Breast epithelium (tissue), 2 donors: Measurements from ENCODE around the genes ANKRD18B, NUDT2, SIGMAR1 and PHF24.

DNA sequence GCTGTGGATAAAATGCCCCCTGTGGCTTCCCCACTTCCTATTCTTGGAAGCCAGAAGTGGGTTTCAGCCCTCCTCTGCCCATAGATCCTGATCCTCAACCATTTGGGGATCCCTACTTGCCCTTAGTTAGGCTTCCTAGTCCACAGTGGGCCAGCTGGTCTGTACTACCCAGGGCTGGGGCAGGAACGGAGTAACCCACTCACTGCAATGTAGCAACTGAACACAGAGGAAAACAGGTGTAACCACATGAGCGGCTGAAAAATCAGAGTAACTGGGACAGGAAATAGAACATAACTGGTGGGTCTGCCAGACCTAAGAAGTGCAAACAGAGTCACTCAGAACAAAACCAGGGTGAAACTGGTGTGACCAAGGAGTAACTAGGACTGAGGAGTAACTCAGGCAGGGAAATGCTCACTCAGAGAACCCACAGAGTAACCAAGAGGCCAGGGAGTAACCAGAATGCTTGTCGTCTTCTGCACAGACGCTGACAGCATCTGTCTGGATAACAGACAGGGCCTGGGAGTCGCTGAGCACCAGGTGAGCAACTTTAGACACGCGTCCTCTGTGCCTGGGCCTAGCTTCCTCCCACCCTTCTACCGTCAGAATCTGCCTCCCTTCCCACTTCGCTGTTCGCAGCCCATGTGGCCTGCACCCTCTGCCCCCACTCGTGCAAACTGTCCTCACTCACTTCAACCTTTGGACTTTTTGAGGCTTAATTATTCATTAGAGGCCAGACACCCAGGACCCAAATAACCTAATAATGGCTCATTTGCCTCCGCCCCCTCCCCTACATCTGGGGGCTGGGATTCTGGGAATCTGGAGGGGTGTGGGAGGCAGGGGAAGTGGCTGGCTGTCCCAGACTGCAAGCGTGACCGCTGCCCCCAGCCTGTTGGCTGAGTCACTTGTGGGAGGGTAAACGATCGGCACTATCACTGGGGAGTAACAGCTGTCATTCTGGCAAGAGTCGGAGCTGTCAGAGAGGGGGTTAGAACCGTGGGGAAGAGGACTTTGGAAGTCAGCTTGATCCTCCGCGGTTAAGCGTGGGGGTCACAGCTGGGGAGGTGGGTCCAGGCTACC lies 797 bp downstream of the AQP3 start:
- PRO-cap = no peak
- RAMPAGE, long total RNA, 2 experiments = no peak in any of the 2 experiments

GRCh38 chr9:33523884-33525053 lies at the start of gene ANKRD18B:
TSS of gene ANKRD18B (plus strand) at chr9:33524251.
- PRO-cap = no peak
- RAMPAGE, long total RNA, 2 experiments = no peak in any of the 2 experiments

DNA sequence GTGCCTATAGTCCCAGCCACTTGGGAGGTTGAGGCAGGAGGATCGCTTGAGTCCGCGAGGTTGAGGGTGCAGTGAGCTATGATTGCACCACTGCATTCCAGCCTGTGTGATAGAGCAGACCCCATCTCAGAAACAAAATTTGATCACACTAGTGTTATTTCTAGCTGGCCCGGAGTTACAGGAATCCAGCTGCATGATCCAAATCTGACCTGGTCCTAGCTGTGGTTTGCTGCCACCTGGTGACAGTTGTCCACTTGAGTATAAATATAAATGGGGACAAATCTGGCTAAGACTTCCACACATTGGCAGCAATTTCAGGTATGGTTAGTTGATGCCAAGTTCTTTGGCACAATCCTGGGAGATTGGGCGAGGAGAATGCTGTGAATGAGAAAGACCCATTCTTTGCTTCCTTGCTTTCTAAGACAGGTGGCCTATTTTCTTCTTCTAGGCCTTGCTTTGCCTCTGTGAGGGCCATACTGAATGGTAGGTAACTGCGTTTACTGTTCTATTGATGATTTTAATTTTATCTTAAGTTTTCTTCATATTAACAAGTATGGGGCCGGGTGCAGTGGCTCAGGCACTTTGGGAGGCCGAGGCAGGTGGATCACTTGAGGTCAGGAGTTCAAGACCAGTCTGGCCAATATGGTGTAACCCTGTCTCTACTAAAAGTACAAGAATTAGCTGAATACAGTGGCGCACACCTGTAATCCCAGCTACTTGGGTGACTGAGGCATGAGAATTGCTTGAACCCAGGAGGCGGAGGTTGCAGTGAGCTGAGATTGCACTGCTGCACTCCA lies 35.4 kb downstream of the UBE2R2 start:
- PRO-cap = no peak
- RAMPAGE, long total RNA, 2 experiments = no peak in any of the 2 experiments

DNA sequence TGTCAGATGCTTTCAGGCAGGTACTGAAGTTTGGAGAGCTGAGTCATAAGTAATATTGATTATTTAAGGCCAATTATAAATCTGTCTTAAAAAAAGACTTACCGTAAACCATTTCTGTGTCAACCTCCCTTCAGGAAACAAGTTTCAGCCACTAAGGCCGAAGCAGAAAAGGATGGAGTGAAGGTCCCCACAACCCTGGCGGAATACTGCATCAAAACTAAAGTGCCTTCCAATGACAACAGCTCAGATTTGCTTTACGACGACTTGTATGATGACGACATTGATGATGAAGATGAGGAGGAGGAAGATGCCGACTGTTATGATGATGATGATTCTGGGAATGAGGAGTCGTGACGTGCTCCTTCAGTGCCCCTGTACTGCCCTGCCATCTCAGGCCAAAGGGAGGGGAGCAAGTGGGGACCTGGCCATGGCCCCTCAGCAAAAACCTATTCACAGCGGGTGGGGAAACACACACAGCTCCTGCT lies 100.0 kb downstream of the UBE2R2 start:
- PRO-cap = no peak
- RAMPAGE, long total RNA, 2 experiments = no peak in any of the 2 experiments

DNA sequence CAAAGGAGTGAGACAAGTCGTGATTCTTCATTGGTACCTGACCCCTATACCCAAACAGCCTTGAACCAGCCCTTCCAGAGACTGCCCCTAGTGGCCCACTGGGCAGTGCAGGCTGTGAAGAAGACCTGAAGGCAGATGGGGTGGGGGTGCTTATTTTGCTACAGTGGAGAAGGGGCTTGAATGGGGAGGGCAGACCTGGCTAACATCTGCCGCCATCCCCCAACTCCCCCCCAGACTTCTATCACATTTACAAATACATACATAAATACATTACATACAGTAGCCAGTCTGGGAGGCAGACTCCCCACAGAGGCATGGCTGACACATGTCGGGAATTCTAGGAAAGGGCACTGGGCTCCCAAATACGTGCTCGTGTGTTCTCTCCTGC lies 105.1 kb downstream of the UBE2R2 start:
- PRO-cap = no peak
- RAMPAGE, long total RNA, 2 experiments = start-site peak on the minus strand in 1 of 2 experiments, centred at position 171 of the sequence, 15 reads per replicate

GRCh38 chr9:33932013-33932636 lies 115.2 kb downstream of the UBE2R2 start:
- PRO-cap = no peak
- RAMPAGE, long total RNA, 2 experiments = no peak in any of the 2 experiments

DNA sequence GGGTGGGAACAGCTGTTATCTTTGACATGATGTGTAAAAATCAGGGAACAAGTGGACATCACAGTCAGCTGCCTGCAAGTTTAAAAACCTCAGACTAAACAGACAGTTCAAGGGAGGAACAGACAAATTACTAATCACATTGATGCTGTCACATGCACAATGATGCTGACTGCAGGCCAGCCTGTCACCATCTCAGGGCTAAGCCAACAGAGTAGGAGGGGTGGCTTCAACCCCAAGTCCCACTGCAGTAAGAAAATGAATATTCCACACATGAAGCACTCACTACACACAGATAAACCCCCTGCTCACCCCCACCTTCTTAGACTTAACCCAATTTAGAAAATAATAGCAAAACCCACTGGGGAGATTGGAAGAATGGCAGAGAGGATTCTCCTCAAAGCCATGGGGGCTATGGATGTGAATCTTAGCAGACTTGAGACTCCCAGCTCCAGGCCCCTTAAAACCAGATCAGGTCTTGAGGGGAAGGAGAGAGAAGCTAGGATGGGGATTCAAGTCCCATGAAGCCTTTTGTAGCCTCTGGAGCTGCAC lies 38.3 kb upstream of the UBAP2 start:
- PRO-cap = no peak
- RAMPAGE, long total RNA, 2 experiments = no peak in any of the 2 experiments

DNA sequence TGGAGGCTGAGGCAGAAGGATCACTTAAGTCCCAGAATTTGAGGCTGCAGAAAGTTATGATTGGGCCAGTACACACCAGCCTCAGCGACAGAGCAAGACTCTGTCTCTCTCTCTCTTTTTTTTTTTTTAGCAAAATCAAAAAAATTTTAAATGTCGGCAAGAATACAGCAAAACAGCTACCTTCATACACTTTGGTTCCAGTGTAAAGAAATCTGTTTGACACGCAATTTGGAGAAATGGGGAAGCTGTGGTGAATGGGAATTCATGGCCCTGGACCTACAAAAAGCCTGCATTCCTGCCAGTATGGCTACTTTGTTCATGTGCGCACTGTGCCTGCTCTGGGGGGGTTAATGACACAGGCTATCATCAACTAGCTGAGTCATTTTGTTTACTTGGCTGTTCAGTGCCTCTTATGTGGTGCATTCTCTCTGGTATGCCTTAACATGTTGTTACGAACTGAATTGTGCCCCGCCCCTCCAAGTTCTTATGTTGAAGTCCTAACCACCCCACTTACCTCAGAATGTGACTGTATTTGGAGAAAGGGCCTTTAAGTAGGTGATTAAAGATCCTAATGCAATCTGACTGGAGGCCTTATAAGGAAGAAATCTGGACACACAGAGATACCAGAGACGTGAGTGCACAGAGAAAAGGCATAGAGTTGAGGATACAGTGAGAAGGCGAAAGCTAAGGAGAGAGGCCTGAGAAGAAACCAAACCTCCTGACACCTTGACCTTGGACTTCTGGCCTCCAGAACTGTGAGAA lies 20.5 kb upstream of the UBAP1 start:
- PRO-cap = no peak
- RAMPAGE, long total RNA, 2 experiments = no peak in any of the 2 experiments

GRCh38 chr9:34171723-34172194 lies 7.1 kb upstream of the UBAP1 start:
- PRO-cap = no peak
- RAMPAGE, long total RNA, 2 experiments = no peak in any of the 2 experiments

- PRO-cap = no peak
- RAMPAGE, long total RNA, 2 experiments = no peak in any of the 2 experiments
Measured at GRCh38 chr9:34252497-34253333, 73.9 kb downstream of the UBAP1 start.

GRCh38 chr9:34328897-34330000 lies at the start of gene NUDT2:
TSS of gene NUDT2 (plus strand) at chr9:34329569.
- PRO-cap = bidirectional peak, plus-strand start at chr9:34329637, minus-strand start at chr9:34329315
- RAMPAGE, long total RNA, 2 experiments = start-site peak on the plus strand in 2 of 2 experiments, at chr9:34329561-34329588 at its widest, 36 to 110 reads per replicate; start-site peak on the minus strand in 1 of 2 experiments, at chr9:34329215-34329305 at its widest, 11 reads per replicate

- PRO-cap = no peak
- RAMPAGE, long total RNA, 2 experiments = no peak in any of the 2 experiments
Measured at GRCh38 chr9:34332417-34333039, 3.2 kb downstream of the NUDT2 start.

DNA sequence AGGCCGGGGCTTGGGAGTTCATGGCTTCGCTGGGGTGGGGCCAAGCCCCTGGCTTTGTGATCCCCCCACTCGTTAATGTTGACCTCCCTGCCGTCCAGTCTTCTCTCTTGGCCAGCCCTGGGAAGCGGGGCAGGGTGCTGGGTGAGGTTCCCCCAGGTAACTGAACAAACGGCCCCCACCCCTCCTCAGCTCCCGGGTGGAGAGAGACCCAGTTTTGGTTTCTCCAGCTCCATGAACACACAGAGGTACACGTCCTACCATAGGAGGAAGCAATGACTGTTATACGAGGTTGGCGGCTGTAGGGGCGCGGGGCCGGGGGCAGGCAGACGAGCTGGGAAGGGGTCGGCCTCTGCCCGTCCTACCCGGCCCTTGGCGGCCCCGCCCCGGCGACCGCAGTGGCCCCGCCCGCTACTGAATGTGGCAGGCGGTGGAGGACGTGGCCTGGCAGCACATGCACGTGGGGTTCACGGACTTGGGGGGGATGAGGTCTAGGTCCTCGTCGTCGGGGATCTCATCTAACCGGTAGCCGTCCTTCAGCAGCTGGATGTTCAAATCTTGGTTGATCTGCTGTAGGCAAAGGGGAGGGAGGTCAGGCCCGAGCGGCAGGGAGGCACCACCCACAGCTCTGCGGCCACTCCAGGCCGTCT lies 3.1 kb upstream of the C9orf24 start:
- PRO-cap = no peak
- RAMPAGE, long total RNA, 2 experiments = start-site peak on the minus strand in 1 of 2 experiments, centred at position 255 of the sequence, 8 reads per replicate

- PRO-cap = no peak
- RAMPAGE, long total RNA, 2 experiments = no peak in any of the 2 experiments
Measured at GRCh38 chr9:34512360-34513275, 10.2 kb downstream of the ENHO start.

- PRO-cap = bidirectional peak, plus-strand start at chr9:34637956, minus-strand start at chr9:34637787; unidirectional peak, plus-strand start at chr9:34638168
- RAMPAGE, long total RNA, 2 experiments = no peak in any of the 2 experiments
Measured at GRCh38 chr9:34637181-34638345, at the start of gene SIGMAR1. TSS of gene SIGMAR1 (minus strand) at chr9:34637787.

GRCh38 chr9:34664866-34665450 lies 887 bp downstream of the ENSG00000187186 start:
- PRO-cap = bidirectional peak, plus-strand start at chr9:34665607, minus-strand start at chr9:34665341
- RAMPAGE, long total RNA, 2 experiments = no peak in any of the 2 experiments

GRCh38 chr9:34957402-34958623 lies at the start of gene PHF24:
TSS of gene PHF24 (plus strand) at chr9:34958285.
- PRO-cap = no peak
- RAMPAGE, long total RNA, 2 experiments = no peak in any of the 2 experiments

DNA sequence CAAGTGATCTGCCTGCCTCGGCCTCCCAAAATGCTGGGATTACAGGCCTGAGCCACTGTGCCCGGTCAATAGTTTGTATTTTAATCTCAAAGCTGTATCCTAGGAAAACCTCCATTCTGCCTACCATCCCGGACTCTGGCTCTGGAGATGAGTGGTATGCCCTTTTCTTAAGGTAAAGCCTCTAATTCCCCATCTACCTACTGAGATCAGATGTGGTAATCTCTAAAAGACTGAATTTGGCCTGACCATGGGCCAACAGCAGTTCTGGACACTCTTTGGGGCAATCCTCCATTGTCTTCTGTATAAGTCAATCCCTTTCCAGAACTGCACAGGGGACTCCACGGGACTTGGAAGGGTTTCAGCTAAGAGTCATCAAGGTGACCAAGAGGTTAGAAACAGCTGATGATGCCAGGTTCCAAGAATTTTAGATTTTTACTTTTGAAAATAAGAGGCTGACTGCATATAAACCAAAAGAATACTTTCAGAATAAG lies 1.7 kb downstream of the VCP start:
- PRO-cap = no peak
- RAMPAGE, long total RNA, 2 experiments = no peak in any of the 2 experiments

GRCh38 chr9:35096828-35097061 lies 354 bp upstream of the PIGO start:
- PRO-cap = no peak
- RAMPAGE, long total RNA, 2 experiments = no peak in any of the 2 experiments

GRCh38 chr9:35164694-35165284 lies 3.0 kb downstream of the UNC13B start:
- PRO-cap = no peak
- RAMPAGE, long total RNA, 2 experiments = no peak in any of the 2 experiments